GM06990 (cell line): ENCODE data around the genes CCL13, CCT6B, SLFN13, GAS2L2, RDM1 and CCL16.

DNA sequence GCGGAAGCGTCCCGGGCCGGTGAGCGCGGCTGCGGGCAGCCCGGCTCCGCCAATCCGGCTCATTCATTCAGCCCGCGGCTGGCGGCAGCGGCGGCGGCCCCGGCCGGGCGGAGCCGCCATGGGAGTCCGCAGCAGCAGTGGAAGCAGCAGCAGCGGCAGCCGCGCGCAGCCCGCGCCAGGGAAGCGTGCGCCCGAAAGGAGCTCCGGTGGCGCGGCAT is 1.1 kb downstream of the ASIC2 start:
- RRBS: 3% methylated on average over 18 of the region's 33 CpGs

- RRBS: no CpG with 5 or more reads among the region's 5 CpGs
Observed at GRCh38 chr17:33475513-33475911, 182.4 kb upstream of the ASIC2 start.

GRCh38 chr17:34356131-34356573 is at the start of gene CCL13:
Gene CCL13, plus strand, starts transcription at chr17:34356480.
- RRBS: no CpG with 5 or more reads among the region's 5 CpGs

GRCh38 chr17:34731985-34732363 is 152.6 kb downstream of the TMEM132E start:
- RRBS: no CpG with 5 or more reads among the region's 2 CpGs

GRCh38 chr17:34960903-34961709 is at the start of gene CCT6B:
Gene CCT6B, minus strand, starts transcription at chr17:34961460.
- RRBS: no CpG with 5 or more reads among the region's 55 CpGs

- RRBS: no CpG with 5 or more reads among the region's 10 CpGs
Observed at GRCh38 chr17:35002708-35003331, 22.5 kb downstream of the LIG3 start.

- RRBS: no CpG with 5 or more reads among the region's 1 CpG
Observed at GRCh38 chr17:35019109-35019308, 38.7 kb downstream of the LIG3 start.

GRCh38 chr17:35129691-35130013 is 8.2 kb downstream of the FNDC8 start:
- RRBS: no CpG with 5 or more reads among the region's 2 CpGs

- RRBS: no CpG with 5 or more reads among the region's 9 CpGs
Observed at GRCh38 chr17:35258476-35259312, 15.8 kb downstream of the SLFN5 start.

GRCh38 chr17:35362935-35364006 is 10.2 kb downstream of the SLFN11 start:
- RRBS: no CpG with 5 or more reads among the region's 11 CpGs

DNA sequence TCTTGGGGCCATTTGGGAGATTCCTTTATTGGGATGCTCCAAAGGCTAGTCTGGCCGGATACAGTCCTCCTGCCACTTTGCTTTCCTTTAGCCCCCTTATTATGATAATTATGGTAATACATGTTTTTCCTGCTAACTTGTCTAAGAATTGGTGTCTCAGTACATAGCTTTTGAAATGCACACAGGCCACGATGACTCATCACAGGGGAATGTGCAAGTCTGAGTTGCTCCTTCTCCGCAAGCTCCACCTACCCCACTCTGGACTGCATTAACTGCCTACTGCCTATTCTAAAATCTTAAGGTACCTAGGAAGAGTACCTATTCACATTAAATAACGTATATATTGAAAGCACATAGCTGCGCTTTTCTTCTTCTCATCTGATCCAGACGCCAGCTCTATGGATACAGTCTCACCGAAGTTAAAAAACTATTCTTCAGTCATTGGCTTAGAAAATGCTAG is 1.3 kb upstream of the SLFN12 start:
- RRBS: no CpG with 5 or more reads among the region's 7 CpGs

DNA sequence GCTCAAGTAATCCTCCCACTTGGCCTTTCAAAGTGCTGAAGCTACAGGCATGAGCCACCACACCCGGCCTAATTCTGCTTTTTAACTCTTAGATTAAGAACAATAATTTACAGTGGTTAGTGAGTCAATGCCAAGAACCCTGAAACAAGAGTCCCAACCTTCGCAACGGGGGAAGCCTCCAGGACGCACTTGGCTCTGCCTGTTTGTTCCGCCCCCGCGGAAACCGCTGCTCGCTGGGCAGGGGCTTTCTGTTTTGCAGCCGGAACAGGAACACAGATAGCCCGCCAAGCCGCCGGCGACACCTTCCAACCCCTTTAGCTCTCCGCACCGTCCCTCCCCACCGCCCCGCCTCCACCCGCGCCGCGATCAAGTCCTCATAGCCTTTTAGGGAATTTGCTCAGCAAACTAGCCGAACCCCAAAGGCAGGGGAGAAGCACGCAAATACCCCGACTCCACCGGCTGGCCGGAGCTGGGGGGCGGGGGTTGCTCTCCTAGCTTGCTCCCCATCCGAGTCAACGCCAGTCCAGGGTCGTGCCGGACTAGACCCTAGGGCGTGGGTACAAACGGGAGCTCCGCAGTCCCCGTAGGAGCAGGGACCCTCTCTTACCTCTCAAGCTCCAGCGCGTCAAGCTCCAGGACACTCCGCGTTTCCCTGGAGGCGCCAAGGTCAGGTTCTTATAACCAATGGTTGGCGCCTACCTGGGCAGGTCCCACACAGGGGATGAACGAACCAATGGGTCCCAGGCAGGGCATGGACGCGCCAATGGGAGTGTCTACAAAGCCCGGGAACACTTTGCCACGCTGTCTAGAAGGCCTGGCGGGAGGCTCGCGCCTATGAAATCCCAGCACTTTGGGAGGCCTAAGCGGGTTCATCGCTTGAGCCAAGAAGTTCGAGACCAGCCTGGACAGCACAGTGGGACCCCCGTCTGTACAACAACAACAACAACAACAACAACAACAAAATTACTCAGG is at the start of gene SLFN13:
SLFN13 (minus strand) TSS at position 652 of the 972 bp plus-strand sequence.
- RRBS: 3% methylated on average over 6 of the region's 54 CpGs

DNA sequence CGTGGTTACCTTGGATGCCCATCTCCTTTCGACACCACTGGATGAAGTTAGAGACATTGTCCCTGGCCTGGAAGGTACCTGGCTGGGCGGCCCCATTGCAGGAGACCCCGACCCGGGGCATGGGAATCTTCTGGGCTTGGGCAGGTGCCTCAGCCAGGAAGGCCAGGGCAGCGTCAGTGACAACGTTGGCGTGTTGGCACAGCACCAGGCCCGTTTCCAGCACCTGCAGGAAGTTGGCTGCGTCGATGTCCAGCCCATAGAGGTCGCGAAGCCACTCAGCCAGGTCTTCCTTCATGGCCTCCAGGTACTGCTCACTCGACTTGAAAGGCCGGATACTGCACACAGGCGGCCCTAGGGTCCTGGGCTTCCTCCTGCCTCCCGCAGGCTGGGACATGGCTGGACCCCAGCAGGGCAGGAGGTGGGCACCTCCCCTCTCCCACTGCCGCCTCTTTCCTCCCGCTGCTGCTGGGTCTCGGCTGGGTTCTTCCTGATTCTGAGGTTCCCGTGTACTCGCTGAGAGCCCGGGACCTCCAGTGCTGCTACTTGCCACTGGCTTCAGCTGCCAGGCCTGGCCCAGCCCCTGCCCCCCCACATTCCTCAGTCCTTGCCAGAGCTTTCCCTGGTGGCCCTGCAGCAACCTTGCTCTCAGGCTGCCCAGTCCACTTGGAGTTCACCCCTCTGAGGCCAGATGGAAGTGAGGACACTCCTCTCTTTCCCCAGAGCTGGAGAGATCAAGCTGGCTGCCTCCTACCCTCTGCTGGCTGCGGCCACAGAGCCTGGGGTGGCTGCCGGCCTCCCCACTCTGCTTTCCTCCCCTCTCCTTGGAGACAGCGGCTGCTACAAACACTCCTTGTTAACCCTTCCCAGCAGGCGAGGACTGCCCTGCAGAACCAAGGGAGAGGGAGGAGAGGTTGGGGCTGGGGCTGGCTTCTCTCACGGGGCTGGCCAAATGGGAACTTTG is at the start of gene GAS2L2:
GAS2L2 (minus strand) TSS at position 783 of the 961 bp plus-strand sequence.
- RRBS: no CpG with 5 or more reads among the region's 28 CpGs

GRCh38 chr17:35930048-35931176 is at the start of gene RDM1:
Gene RDM1, minus strand, starts transcription at chr17:35930773.
- RRBS: no CpG with 5 or more reads among the region's 41 CpGs

- RRBS: no CpG with 5 or more reads among the region's 14 CpGs
Observed at GRCh38 chr17:35981209-35981735, at the start of gene CCL16. Gene CCL16, minus strand, starts transcription at chr17:35981497.

GRCh38 chr17:36072324-36073012 is 8.4 kb downstream of the CCL18 start:
- RRBS: no CpG with 5 or more reads among the region's 9 CpGs

GRCh38 chr17:36105610-36106282 is 2.1 kb downstream of the CCL4 start:
- RRBS: no CpG with 5 or more reads among the region's 6 CpGs

GRCh38 chr17:36127153-36127881 is 23.7 kb downstream of the CCL4 start:
- RRBS: no CpG with 5 or more reads among the region's 8 CpGs

- RRBS: no CpG with 5 or more reads among the region's 4 CpGs
Observed at GRCh38 chr17:36196446-36196691, 189 bp downstream of the CCL3L3 start.

GRCh38 chr17:36486850-36487356 is 422 bp downstream of the ZNHIT3 start:
- RRBS: no CpG with 5 or more reads among the region's 31 CpGs